Right ventricle myocardium (tissue), 1 donor: ENCODE data around the gene SARM1.

- PRO-cap, 2 experiments = no peak in any of the 2 experiments
Observed at GRCh38 chr17:21377729-21377966, 1.5 kb downstream of the KCNJ12 start.

DNA sequence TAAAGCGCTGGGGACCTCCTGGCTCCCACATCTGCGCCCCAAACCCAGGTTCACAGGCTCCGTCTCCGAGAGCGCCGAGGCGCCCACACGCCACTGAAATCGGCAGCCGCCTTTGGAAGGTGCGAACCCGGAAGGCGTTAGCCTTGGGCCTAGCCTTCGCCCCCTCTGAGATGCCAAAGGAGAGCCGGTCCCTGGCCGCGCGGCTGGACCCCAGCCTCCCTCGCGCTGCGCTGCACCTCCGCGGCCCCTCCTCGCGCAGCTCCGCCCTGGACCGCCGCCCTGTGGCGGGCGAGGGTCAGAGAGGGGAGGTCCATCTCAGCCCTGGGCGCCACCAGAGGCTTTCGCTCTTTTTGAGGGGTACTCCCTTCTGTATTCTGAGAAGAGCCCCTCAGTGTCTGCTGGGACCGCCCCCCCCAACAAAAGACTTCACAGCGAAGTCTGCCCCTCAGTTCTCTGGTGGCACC is 1.8 kb downstream of the KCNJ12 start:
- PRO-cap, 2 experiments = peak in 1 of 2 experiments; most common minus-strand start position 232 of the sequence (in 1)

DNA sequence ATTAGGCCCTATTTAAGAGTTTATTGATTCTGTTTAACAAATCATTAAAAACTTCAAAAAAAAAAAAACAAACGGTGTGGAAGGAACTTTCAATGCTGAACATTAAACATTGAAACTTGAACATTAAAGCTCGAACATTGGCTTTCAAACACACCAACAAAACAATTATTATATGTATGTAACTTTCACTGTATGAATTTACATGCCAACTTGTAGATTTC is 425.7 kb downstream of the KCNJ18 start:
- PRO-cap, 2 experiments = no peak in any of the 2 experiments

DNA sequence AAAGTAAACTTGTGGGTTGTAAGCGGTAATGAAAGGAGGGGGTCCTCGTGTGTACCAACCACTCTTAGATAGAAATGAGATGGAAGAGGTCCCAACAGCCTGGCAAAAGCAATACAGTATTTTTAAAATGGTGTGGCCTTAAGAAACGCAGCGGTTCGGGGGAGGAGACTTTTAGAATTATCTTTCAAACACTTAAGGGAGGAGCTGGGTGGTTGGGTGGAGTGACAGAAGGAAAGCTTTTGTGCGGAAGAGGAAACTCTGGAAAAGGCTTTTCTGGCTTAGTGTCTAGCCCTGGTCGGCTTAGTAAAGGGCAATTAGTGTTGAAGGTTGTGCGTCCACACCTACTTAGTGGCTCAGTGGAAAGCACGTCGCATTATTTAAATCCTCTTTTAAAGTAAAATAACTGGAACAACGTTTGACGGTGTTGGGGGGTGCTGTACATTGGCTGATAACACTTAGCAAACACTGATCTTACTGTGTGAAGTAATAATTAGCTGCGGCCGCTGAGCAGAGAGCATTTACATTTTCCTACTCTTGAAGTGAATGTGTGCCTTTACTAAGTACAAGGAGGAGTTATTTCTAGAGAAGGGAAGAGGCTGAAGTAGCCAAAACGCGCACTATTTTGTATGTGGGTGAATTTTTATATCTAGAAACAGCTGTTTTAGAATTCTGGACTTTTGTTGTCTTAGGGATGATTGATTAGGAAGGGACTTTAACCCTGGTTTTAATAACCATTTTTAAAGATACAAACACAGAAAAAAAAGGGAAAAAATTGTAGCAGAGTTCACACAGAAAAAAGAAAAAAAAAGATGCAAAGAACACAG is 1.1 kb downstream of the WSB1 start:
- PRO-cap, 2 experiments = peak in 2 of 2 experiments; most common plus-strand start position 313 of the sequence (in 2); most common minus-strand start position 179 of the sequence (in 2)

GRCh38 chr17:27299455-27299878 is 5.6 kb downstream of the WSB1 start:
- PRO-cap, 2 experiments = no peak in any of the 2 experiments

- PRO-cap, 2 experiments = no peak in any of the 2 experiments
Observed at GRCh38 chr17:27332170-27332510, 38.2 kb downstream of the WSB1 start.

GRCh38 chr17:27344184-27344928 is 50.4 kb downstream of the WSB1 start:
- PRO-cap, 2 experiments = no peak in any of the 2 experiments

DNA sequence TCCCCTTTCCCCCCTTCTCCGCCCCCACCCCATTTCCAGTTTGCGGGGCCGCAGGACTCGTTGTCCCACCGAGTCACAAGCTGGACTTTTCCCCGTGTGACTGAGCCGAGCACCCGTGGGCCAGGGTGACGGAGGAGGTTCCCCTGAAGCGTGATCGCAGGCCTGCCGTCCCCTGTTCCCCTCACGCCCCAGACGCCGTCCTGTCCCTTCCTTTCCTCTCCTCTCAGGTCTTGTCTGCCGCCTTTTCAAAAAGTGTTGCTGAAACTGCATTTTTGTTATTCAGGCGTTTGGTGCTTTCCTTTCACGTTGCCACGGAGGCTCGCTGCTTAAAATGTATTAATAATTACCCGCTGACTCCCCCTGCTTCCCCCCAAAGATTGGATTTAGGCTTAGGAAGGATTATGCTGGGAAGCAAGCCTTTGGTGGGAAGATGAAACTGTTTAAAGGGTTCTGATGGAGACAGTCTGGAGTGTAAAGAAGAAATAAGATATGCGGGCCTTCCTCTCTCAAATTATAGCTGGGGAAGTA is 951 bp downstream of the KSR1 start:
- PRO-cap, 2 experiments = no peak in any of the 2 experiments

DNA sequence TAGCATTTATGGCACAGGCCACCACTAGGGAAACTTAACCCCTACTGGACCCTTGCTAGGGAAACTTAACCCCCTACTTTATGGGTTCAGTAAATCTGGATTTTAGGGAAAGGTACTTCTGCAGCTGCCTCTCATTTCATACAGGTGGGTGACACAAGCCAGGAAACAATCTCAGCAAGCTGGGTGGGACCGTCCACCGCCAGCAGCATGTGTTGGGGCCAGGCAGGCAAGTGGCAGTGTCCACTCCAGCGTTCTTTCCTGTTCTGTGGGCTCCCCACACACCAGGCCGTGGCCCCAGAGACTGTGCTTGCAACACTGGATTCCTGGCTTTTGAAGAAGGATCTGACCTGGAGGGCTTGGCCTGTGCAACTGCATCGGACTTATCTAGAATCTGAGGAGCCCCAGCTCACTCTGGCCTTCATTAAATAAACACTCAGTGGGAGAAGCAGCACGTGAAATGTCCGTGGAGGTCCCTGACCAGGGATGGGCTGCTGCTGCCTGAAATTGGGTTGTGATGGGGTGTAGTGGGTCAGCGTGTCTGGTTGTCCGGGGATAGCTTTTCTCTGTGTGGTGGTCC is 3.1 kb downstream of the KSR1 start:
- PRO-cap, 2 experiments = no peak in any of the 2 experiments

DNA sequence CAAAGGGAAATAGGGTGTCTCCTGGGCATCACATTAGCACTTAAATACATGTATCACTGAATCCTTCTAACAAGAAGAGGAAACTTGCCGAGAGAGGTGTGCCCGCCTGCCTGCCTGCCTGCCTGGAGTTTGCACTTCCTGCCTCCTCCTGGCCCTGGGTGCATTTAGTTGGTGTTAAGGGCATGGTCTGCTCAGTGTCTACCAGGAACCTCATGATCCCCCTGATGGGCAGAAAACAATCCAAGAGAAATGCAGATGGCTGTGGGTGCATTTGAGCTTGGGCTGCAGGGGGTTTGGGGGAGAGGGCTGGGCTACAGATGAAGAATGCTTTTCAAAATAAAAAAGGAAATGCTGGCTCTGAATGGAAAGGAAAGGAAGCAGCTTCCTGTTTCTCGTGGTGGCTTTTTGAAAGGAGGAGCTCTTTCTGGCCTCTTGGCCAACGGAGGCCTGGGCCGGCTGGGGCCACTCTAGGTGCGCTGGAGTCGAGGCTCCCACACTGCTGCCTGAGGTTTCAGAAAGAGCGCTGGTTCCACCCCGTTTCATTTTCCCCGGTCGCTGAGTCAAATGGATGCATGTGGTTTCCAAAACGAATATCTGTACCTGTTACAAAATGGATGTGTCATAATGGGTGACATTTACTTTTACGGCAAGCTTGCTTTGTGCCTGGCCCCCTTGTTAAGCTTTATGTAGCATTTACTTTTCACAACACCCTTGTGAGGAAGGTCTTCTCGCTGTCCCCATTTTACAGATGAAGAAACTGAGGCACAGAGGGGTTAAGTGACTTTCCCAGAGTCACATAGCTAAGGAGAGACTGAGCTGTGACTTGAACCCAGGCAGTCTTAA is 10.3 kb downstream of the KSR1 start:
- PRO-cap, 2 experiments = no peak in any of the 2 experiments

DNA sequence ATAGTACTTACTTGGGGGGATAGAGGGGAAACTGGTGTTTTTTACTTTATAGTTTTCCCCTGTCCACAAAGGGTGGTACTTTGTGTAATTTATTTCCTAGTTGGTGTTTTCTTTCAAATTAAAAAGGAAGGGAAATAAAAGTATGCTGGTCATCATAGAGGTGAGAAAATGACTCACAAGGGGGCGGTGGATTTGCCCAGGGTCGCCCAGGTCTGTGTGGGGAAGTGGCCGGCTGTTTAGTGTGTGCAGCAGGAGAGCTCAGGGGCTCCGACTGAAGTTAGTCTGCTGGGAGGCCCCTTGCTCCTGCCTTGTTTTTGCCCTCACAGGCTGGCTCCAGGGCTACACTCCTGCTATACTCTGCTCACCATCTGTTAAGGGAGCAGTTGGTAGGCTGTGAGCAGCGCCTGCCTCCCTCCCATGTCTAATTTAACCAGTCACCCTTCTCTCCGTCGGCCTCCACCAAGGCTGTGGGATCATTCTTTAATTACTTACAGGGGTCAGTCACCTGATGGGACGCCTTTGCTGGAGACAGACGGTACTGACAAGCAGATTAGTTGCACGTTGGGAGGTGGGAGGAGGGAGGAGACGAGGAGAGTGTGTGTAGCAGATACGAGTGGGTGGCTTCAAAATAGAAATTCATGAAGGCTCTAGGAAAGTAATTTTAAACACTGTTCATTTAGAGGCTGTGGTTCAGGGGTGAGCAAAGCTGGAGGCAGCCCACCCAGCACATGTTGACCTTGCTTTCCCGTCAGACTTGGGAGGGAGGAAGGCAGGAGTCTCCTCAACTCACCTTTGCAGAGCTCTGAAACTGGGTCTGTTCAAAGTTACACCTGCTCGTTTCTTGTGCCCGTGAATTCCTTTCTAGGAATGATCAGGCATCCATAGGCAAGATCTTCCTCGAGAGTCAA is 35.6 kb downstream of the KSR1 start:
- PRO-cap, 2 experiments = no peak in any of the 2 experiments

- PRO-cap, 2 experiments = no peak in any of the 2 experiments
Observed at GRCh38 chr17:27496494-27497038, 40.3 kb downstream of the KSR1 start.

DNA sequence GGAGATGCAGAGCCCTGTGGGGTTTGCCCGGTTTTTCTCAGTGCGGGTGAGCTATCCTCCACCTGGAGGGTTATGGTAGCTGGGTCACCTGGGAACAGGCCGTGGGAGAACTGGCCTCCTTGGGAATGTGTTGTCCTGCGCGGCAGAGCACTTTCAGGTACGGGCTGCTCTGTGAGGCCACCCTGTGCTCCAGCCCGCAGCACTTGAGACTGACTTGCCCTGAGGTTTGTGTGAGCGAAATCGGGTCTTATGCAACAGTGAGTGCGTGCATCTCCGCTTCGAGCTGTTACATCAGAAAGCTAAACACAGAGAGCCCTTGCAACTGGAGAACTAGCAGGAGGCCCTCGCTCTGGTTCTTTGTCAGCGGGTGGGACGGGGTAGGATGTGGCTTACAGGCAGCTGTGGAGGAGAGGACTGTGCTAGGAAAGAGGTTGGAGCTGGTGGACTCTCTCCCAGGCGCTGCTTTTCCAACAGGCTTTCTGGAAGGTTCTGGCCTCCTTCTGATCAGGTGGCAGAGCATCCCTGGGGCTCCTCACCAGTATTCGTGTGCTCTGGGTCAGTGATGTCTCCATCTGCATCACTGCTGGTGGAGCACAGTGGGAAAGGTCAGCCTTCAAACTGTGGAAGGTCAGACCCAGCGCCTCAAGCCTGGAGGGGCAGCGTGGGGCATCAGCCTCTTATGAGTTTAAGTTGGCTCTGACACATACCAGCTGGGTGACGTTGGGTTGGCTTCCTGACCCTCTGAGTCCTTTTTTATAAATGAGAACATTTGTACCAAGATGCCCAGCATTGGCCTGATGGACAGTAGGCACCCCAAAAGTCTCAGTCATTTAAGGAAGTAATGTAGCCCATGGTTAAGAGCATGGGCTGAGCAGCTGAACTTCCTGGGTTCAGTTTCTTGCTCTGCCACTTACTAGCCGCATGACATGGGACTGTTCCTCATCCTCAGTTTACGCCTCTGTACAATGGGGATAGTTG is 76.3 kb downstream of the KSR1 start:
- PRO-cap, 2 experiments = no peak in any of the 2 experiments

- PRO-cap, 2 experiments = no peak in any of the 2 experiments
Observed at GRCh38 chr17:27535562-27536383, 79.5 kb downstream of the KSR1 start.

DNA sequence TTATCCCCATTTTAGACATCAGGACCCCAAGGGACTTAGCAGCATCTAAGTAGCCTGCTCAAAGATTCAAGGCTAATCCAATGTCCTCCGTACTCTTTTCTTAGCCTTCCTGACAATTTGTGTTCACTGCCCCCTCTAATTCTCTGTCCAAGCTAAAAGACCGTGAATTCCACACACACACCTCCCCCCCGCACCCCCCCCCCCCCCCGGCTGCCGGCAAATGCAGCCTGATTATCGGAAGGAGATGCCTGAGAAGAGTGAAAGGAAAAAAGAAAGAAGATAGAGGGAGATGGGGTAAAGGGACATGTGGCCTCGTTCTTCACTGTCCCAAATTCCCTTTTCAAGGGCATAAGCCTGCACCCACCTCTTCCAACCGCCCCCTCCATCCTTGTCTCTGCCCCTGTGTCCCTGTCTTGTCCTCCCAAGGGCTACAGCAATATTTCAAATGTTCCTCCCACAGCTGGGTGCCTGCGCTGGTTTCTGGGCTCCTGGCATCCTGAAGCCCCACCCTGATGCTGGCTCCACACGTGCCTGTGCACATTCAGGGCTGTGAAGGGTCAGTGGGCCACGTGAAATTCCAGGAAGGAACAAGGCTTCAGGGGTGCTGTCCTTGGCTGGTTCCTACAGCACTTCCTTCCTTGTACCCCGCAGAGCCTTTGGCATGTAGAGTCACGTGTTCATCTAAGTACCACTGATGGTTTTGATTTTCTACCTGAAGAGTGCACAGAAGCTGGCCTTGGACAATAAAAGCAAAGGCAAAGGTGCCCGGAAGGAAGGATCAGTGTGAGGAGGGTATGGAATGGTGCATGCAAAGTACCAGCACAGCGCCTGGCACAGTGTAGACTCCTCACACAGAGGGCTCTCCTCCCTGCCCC is 57.8 kb upstream of the NLK start:
- PRO-cap, 2 experiments = no peak in any of the 2 experiments

DNA sequence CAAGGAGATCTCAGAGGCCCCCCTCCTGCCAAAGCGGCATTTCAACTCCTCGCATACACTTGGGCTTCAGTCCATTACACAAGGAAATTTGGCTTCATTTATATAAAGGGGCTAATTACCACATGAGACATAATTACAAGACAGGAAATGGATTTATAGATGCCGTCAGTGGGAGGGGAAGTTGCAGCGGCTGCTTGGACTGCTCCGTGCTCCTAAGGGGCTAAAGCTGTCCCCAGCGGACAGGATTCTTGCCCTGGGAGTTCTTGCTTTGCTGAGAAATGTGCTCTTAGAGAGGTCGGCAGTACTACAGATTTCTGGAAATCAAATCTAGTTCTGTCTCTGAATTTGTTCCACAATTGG is 57.2 kb upstream of the NLK start:
- PRO-cap, 2 experiments = no peak in any of the 2 experiments

DNA sequence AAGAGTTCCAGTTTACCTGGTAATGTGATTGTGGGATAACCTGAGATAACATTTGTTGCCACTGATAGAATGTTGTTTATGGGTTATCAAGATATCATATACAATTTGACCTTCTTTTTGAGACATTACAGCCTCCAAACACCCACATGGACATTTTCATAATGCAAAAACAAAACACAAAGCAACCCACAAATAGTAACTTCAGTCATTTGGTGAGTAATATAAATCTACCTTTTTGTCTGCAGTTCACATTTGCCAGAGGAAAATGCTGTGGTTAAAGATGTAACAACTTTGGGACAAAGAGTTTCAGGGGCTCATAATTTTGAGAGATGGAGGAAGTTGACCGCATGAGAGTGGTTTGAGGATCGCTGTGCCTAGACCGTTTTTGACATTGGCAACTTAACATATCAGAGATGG is 3.9 kb downstream of the NLK start:
- PRO-cap, 2 experiments = no peak in any of the 2 experiments

DNA sequence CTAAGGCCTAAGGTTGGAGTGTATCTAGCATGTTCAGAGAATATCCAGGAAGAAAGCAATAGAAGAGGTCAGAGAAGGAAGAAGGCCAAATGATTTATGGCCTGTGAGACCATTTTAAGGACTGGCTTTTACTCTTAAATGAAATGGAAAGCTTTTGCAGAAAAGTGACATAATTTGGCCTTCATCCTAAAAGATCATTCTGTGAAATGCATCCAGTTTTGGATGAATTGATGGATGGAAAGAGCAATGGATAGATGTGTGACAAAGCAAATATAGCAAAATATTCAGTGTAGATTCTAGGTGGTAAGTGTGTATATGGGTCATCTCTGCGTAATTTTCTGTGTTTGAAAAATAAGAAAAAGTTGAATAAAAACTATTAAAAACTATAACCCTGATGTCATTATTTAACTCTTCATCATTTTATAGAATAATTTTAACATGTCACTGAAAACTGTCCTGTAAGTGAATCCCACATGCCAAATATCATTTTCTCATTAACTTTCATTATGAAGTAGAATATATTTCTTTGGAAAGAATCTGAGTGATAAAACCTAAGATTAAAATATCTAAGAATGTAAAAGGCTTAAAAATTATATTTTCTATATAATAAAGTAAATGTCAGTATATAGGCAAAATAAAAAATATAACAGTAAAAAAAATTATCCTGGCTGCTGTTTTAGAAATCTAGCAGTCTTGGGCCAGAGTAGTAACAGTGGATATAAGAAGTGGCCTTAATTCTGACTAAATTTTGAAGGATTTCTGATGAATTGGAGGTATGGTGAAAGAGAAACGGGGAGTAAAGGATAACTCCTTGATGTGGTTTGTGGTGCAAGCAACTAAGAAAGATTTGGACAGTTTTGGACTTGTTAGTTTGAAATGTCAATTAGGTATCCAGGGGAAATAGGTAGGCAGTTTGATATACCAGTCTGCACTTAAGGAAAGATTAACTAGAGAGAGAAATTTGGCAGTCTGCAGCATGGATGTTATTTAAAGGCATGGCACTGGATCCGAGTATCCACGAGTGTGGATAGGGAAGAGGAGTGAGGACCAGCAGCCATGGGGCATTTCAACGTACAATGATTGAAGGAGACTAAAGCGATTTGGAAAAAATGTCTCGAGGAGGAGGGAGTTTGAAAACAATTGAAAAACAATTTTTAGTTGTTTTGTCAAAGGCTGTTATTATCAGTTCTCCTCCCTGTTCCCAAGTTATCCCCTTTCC is 117.1 kb downstream of the NLK start:
- PRO-cap, 2 experiments = no peak in any of the 2 experiments

DNA sequence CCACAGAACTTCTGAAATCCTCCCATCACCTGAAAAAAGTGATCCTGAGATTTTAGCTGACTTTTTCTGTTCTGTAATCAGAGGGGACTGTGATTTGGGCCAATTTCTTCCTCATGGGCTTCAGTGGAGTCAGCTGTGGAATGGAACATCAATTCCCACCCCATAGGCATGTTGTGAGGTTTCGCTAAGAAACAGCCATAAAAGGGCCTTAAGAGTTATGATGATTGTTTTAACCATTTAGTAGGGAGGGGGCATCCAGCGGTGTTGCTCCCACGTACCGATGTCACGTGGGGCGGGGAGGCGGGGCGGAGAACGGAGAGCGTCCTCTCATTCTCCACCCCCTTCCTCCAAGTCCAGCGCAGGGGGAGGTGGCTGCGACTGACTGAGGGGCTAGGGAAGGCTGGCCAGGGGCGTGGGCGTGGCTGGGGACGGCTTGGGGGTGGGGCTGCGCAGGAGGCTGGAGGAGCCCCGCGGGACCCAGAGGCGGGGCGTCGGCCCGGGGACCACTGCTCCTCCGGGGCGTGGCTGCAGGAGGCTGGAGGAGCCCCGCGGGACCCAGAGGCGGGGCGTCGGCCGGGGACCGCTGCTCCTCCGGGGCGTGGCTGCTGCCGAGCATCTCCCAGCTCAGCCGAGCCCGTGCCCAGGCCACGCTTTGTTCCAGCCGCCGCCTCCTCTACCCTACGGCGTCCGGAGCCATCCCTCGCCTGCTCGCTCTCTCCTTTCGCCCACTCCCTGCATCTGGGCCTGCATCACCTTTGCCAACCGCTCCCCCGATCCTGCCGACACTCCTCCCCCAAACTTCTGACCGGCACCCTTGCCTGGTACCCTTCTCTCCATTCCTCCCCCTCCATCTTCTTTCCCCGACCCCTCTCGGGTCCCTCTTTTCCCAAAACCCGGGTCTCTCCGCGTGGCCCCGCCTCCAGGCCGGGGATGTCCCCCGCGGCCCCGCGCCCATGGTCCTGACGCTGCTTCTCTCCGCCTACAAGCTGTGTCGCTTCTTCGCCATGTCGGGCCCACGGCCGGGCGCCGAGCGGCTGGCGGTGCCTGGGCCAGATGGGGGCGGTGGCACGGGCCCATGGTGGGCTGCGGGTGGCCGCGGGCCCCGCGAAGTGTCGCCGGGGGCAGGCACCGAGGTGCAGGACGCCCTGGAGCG is at the start of gene SARM1:
TSS of gene SARM1 (plus strand) at position 615 of the 1,153 bp plus-strand sequence.
- PRO-cap, 2 experiments = peak in 2 of 2 experiments; most common plus-strand start position 615 of the sequence (in 2); most common minus-strand start position 289 of the sequence (in 2)

DNA sequence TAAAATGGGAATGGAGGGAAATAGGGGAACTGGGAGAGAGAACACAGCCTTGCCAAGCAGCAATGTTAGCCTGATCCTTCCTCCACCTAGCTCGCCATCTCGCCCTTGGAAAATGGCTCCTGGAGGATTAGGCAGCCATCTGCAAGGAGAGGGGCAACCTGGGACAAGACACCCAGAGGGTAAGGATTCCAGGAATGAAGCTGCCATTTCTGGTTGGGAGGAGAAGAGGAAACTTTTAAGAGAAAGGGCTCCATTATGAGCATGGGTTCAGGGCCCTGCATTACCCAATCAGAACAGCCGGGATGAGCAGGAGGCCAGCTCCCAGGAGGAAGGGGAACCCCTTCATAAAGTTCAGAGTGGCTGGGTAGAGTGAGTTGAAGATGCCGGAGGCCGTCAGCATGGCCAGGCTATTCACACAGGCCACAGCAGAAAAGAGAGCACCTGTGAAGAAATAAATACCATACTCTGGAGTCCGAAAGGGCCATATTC is 5.6 kb downstream of the SLC46A1 start:
- PRO-cap, 2 experiments = no peak in any of the 2 experiments